ENCODE measurements around a stretch of chr6.

DNA sequence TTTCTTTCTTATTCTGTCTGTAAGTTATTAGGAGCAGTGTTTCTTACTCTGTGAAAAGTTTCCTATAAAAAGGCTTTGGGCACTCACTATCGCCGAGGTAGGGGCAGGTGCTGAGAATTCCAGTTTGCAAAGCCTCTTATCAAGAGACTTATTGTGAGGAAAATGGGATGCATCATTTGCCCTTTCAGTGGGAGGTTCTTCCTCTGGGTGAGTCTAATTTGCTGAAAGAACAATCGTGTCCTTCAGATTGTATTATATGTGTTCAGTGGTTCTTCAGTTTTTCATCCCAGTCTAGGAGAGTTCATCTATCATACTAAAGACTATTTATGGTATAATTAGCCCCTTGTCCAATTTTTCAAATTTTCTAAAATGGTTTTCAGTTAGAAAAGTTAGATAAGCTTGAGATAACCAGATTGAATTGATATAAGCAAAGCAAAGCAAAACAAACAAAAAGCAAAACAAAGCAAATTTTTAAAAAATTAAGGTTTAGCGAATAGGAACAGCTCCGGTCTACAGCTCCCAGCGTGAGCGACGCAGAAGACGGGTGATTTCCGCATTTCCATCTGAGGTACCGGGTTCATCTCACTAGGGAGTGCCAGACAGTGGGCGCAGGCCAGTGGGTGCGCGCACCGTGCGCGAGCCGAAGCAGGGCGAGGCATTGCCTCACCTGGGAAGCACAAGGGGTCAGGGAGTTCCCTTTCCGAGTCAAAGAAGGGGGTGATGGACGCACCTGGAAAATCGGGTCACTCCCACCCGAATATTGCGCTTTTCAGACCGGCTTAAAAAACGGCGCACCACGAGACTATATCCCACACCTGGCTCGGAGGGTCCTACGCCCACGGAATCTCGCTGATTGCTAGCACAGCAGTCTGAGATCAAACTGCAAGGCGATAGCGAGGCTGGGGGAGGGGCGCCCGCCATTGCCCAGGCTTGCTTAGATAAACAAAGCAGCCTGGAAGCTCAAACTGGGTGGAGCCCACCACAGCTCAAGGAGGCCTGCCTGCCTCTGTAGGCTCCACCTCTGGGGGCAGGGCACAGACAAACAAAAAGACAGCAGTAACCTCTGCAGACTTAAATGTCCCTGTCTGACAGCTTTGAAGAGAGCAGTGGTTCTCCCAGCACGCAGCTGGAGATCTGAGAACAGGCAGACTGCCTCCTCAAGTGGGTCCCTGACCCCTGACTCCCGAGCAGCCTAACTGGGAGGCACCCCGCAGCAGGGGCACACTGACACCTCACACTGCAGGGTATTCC lies 170.5 kb downstream of the MCHR2 start:
- RRBS: no CpG with 5 or more reads among the region's 39 CpGs

DNA sequence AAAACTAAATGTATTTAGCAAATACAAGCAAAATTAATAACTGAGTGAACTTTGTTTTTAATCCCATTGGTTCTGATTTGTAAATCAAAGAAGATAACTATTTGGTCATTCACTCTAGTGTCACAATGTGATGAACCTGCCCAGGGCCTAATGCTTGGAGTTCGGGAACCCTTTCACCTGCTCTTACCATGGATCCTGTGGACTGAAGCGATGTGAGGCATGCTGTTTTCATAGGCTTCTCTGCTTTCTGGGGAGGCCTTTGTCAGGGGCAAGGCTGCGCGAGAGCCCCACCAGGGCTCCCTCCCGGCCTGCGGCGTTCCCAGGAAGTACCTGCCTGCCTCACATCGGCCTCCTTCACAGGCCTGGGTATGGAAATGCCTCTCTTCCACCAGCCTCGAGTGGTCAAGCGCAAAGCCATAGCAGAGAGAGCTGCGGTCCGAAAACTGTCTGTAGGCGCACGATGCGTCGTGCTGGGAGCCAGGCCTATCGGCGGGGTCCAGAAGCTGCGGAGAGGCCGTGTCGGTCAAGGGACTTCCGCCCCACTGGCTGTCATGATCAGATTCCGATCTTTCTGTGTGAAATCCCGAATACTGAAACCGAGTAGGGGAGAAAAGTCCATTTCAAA lies 71.3 kb downstream of the SIM1 start:
- RRBS: no CpG with 5 or more reads among the region's 25 CpGs

DNA sequence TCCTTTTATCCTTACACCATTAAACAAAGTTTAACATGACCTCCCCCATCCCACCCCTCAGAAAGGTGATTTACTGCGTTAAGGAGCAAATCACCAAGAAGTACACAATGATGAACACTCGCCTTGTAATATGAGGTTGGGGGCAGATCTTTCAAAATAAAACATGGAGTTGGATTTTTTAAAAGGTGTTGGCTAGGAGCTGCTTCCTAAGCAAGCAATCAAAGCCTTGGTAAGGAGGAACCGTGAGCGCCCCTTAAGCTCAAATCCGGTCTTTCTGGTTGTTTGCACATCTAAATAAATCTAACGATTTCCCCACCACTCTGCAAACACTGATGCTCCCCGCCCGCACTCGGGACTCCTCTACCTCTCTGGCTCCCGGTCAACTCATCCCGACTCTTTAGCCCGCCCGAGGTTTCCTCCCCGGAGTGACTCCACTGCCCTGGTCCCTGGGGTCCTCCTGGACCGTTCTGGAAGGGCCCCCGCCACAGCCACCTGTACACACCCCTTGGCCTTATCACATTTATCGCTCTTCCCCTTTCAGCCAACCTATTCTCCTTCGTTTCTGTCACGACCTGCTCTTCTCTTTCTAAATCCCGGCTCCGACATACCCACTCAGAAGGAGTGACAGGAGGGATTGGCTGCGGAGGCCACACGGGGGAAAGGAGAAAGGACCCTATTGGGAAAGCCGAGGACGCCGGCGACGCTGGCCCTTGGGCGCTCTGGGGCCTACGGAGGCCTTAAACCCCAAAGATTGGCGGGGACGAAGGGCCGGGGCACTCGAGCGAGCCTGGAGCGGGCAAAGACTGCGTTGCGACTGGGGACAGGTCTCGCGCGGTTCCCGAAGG lies 9.6 kb downstream of the SIM1 start:
- RRBS: 36% methylated on average over 16 of the region's 42 CpGs

DNA sequence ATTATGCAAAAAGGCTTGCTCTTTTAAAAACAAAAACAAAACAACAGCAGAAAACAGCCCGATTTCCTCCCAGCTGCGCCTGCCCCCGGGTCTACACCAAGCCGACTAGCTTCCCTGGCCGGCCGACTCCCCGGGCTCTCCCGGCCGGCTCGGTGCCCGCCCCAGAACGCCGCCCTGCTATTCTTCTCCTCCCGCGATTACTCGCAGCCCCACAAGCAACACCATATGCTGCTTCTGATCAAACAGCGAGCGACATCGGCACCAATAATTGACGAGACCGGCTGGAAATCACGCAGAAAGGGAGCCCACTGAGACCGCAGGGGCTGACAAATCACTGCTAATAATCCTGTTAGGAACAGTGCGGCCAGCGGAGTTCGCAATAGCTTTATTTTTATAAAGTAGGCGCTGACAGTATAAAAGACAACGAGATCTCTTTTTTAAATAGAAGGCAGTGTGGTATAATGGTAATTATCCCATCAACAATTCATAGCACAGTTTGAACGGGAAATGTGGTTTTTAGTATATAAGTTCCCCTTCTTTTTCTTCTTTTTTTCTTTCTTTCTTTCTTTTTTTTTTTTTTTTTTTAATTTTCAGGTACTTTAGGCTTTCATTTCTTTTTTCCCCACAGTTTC lies 3.3 kb downstream of the SIM1 start:
- RRBS: no CpG with 5 or more reads among the region's 29 CpGs

DNA sequence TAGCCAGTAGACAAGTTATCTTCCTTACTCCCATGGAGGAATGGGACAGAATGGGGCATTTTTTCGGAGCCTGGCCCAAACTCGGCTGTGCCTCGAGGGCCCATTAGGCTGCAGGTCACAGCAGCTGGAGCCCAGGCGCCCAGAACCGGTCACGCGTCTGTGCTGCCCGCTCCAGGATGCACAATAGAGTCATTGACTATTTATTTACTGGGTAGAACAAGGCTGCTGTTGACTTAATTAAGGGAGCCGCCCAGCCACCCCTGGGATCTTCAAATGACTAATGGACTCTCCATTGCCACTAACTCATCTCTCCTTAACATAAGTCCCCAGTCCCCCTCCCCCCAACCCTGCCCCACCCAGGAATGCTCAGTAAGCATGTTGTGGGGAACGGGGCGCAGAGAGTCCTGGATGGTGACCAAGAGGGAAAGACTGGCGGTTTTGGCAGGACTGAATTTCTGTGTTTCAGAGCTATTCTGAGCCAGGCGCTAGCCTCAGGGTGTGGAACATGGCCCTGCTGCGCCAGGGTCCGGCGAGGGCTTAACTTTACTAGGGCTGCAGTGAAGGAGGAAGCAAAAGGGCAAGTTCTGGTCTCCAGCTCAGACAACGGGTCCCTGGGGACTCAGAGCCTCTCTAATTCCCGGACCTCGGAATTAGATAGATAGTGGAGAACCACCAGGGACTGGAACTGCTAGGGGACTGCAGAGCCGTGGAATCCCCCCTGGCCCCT lies 1.7 kb upstream of the GRIK2 start:
- RRBS: 32% methylated on average over 4 of the region's 20 CpGs

- RRBS: 52% methylated on average over 2 of the region's 2 CpGs
These were observed 568.2 kb downstream of the GRIK2 start for GRCh38 chr6:101961733-101962016.

GRCh38 chr6:104422119-104422389 lies 437.7 kb downstream of the HACE1 start:
- RRBS: no CpG with 5 or more reads among the region's 1 CpG

DNA sequence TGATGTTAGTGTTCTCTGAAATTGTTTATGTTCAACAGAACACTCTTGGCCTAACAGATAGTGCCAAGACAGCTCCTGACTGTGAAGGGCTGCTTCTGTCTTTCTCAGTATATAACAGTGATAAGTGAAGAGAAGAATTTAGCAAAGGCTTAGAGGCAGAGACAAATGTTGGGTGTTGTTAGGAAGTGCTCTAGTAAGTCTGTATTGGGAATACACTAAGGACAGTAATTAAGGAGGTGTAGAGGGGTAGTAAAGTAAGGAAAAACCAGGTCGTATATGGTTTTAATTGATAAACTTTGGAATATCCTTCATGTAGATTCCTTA lies 39.4 kb downstream of the LIN28B start:
- RRBS: no CpG with 5 or more reads among the region's 1 CpG

DNA sequence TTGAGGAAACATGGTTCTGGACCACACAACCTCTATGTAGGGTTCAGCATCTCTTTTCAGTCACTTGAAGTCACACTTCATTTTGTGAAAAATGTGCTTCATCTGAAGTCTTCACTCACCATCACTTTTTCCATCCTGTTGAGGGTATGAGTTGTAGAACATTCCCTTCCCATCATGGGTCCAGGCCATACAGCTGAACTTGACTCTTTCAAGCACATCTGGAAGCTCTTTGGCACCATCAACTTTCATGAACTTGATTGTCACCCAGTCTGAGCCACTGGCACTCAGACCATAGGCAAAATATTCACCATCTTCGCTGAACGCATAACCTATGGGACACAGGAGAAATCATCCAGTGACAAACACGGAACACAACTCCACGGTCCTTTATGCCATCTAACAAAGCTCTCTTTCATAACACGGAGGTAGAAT lies 29.6 kb downstream of the PREP start:
- RRBS: no CpG with 5 or more reads among the region's 5 CpGs

DNA sequence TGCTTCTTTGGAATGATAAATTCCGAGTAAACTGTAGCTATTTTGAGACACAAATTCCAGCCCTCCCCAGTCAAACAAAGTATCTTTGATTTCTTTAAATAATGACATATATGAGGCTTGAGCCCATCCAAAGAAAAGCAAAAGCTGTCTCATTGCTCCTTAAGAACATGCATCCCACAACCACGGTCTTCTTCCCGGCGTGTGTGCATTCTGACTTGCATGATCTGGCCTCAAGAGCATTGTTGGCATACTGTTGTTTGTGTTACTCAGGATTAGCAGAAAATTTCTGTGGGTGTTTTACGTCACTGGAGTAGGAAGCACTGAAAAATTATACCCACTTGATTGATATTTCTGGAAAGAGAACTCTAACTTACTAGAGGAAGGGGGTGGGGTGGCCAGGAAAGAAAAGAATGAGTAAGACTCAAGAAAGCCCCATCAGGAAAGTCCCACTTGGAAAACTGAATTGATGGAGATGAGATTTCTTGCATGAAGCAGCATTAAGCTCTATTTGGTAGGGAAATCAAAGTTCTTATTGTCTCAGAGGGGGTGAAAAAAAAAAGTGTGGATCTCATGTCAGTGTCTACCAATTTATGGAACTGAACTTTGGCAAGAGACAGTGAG lies 326.2 kb upstream of the PRDM1 start:
- RRBS: no CpG with 5 or more reads among the region's 5 CpGs

DNA sequence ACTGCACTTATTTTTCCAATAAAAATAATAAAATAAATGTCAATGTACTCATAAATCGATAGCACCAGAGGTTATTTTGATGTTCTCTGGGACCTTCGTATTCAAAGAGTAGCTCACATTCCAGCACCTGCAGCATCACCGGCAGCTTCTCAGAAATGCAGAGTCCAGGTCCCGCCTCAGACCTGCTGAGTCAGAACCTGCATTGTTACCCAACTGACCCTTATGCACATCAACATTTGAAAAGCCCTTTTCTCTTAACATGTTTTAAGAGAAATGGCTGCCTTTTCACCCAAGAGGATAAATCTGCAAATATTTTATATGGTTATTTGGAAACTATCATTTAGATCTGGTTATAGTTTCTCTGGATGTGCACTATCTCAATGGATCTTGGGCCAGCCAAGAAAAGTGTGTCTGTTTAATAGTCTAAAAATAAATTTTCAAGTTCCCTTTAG lies 216.2 kb upstream of the PRDM1 start:
- RRBS: no CpG with 5 or more reads among the region's 4 CpGs

DNA sequence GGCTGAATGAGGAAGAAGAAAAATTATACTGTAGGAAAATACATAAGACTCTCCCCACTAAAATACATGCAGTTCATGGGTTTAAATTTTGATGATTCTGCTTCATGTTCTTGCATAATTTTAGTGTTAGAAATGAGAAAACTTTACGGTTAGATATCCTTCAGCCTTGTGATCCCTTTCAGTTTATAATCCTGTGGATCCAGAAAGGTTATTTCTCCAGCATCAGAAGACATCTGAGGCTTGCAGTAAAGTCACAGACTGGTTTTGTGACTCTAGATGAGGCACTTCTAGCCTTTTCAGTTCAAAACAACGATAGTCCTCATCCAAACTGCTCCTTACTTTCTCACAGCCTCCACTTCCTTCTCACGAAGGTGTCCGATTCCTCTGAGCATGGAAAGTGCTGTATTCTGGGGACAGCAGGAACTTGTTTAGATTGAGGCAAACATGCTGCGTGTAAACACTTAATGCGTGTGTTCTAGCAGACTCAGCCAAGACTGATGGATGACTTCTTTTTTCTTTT lies 80.3 kb upstream of the PRDM1 start:
- RRBS: no CpG with 5 or more reads among the region's 6 CpGs

GRCh38 chr6:106006248-106006604 lies 79.9 kb upstream of the PRDM1 start:
- RRBS: no CpG with 5 or more reads among the region's 3 CpGs

DNA sequence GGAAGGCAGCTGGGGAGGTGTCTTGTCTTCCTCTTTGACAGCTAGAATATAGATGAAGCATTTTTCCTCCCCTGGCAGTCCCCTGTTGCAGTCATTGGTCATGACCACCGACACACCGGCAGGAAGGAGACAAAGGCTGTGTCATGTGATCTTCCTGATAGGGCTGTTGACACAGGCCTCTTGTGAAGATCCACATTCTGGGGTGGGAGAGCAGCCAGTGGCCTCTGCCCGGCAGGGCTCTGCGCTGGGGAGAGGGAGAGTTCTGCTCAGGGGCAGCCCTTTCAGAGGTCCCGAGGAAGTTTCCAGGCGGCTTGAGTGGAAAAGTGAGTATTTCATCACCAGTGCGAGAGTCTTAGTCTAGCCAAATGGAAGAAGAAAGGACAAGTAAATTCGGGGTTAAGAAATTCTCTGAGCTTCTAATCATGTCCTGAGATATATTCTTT lies 39.6 kb upstream of the PRDM1 start:
- RRBS: 95% methylated on average over 2 of the region's 8 CpGs

DNA sequence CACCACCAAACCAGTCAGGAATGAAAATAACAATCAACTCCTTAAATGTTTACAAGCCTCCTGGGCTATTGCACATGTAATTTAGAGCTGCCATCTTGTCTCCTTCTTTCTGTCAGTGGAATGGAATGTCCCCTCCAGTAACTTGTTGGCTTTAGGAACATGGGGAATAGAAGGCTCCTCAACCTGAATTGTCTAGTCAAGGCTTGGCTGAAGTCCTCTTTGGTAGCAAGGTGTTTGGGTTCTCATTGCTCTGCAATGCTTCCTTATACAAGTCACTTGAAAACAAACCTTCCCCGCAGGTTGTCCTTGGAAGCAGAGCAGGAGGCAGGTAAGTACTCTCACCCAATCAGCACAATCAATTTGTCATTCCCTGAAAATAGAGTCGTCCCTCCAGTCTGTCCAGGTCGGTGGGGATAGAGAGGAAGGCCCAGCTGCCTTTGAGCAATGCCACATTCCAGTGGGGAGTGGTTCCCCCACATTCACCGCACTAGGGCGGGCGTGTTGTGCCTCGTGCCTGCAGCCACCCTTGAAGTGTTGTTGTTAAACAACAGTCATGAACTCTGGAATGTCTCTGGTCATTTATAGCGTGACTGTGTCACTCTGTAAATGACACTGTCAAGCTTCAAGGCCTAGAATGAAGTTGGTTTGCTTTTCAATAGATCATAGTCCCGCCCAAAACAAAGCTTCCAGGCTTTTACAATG lies 33.3 kb downstream of the PRDM1 start:
- RRBS: no CpG with 5 or more reads among the region's 9 CpGs

DNA sequence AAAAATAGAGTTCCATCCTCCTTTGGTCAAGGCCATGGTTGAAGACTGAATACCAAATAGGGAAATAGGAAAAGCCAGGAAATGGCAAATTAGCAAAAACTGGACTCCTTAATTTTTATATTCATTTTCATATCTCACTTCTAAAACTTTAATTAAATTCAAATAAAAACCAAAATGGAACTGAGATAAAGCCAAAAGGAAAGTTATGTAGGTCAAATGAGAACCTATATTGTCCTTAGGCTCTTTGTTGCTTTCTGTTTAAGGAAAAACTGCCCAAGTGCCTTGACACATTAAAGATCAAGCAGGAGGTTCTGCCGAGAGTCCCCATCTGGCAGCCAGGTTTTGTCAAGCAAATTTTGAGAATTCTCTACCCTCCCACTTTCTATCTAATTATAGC lies 79.6 kb downstream of the ATG5 start:
- RRBS: no CpG with 5 or more reads among the region's 1 CpG

GRCh38 chr6:106411848-106412244 lies 51.3 kb downstream of the CRYBG1 start:
- RRBS: no CpG with 5 or more reads among the region's 4 CpGs

GRCh38 chr6:106454603-106454946 lies 94.1 kb downstream of the CRYBG1 start:
- RRBS: no CpG with 5 or more reads among the region's 2 CpGs

DNA sequence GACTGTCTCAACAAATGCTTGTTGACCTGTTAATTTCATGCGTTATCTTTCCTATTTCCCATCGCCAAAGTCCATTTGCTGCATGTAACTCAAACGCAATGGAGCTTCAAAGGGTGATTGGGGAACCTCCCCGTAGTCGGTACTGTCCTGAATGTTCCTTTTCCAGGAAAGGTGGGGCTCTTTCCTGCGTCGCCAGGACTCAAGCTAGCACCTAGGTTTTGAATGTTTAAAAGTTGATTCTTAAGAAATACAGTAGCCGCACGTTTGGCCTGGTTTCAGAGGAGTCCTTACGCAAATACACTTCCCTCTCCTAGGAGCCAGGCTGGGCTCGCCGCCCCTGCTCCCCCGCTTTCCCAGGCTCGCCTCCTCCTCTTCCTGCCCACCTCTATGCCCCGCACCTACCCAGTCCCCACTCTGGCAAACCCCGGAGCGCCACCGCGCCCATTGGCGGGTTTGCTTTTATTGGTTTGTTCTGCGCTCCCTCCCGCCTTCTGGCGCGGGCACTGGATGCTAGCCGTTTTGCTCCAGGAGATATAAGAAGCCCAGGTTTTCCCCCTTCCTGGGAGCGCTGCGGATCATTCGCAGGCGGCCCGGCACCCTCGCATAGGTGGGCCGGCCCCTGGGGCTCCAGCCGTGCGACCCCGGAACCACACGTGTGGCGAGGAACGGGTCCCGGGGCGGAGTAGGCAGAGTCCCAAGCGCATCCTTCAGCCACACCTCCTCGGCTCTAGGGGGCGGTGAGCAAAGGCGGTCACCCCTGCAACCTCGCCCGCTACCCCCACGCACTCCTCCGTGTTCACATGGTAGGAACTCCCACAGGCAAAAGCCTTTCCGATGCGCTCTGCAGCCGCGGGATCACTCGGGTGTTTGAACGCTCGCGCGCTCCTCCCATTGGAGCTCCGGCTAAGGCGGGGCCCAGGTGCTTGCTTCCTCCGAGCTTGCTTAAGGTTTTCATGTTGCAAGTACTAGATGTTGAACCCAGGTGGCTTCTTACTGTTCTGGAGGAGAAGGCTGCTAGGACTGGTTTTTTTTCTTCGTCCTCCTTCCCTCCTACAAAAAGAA lies 119.0 kb downstream of the RTN4IP1 start:
- RRBS: no CpG with 5 or more reads among the region's 61 CpGs

DNA sequence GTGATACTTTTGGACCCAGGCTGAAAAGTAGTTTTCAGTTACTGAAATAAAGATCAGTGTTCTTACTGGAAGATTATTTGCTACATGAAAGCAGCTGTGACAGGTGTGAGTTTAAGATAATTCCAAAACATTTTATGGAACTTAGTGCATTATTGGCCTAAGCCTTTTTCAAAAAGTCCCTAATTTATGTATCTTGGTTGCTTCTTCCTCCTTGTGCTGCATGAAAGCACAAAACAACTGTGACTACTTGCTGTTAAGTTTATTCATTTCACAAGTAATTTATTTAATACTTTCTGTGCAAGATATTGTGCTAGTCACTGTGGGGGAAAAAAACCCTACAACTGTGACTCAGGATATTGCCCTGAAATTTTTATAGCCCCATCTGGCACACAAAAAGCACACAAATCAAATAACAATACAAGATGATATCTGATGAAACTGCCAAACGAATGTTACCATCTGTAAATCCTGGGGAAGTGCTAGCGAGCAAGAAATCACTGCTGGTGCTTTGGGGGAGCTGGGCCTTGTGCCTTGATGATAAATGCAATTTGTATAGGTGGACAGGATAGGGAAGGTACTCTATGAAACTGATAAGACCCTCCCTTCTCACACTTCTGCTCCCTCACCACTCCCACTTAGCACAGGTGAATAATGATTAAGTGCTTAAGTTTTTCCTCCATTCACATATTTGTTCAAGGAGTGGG lies 115.5 kb downstream of the RTN4IP1 start:
- RRBS: no CpG with 5 or more reads among the region's 2 CpGs